Cardiac fibroblast (primary cell): Measurements from ENCODE around the gene CFHR5.

- RRBS: no CpG with 5 or more reads among the region's 3 CpGs
These were observed 2.9 kb downstream of the CFHR1 start for GRCh38 chr1:196822523-196822789.

DNA sequence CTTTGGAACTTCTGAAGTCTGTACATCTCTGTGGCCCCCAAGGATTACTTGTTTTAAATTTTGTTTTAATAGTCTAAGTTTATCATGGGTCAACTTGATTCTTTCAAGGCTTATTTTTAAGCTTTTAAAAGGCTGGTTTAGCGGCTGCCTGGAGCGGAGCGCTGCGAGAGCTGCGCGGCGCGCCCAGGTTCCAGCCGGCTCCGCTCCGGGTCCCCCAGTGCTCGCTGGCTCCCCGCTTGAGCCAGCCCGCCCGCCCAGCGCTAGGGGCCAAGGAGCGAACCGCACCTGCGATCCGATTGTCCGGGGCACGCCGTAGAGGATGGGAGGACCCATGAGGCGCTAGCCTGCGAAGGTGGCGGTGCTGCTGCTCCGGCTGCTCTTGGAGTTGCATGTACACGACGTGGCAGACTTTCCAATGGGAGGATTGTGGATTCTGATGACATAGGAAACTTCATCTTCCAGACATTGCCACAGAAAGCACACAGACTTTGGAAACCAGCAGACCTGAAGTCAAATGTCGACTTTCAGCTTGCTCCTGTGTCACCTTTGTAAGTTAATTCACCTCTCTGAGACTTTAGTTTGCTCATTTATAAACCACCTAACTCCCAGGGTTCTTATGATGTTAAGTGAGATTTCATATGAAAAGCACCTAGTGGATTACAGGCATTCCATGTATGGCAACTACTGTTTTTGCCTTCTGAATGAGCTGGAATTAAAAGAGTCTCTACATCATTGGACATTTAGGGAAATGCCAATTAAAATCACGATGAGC lies 9.8 kb upstream of the CFHR4 start:
- RRBS: 6% methylated on average over 14 of the region's 31 CpGs

GRCh38 chr1:196977077-196977778 lies at the start of gene CFHR5:
Gene CFHR5 (plus strand): TSS chr1:196977556.
- RRBS: no CpG with 5 or more reads among the region's 8 CpGs

GRCh38 chr1:197100594-197101311 lies 33.7 kb upstream of the F13B start:
- RRBS: no CpG with 5 or more reads among the region's 8 CpGs

DNA sequence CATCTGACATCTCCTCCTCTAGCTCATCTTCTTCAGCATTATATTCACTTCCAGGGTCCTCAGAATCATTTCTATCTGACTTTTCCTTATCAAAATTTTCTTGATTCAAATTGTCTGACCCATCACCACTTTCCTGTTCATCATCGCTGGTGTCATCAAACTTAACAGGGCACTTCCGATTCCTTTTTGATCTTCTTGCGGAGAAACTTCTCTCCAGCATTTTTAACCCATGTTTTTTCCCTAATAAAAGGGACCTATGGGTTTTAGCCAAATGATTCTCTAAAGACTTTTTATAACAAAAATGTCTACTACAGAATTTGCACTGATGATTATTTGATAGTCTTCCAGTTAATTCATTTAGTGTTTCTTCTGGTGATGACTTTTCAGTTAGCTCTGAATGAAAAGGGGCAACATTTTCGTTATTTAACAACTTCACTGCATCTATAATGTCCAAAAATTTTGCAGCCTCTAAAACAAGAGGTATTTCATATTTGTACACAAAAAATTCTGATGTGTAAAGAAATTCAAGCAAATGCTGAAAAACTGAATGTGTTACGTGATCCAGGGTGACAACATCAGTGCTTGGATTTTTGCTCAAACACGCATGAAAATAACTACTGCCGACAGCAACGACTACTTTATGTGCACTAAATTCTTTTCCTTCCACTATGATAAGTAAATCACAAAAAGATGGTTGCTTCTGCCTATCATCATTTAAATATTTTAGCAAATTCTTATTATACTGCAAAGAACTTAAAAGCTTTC lies 1.4 kb downstream of the ZBTB41 start:
- RRBS: no CpG with 5 or more reads among the region's 8 CpGs

DNA sequence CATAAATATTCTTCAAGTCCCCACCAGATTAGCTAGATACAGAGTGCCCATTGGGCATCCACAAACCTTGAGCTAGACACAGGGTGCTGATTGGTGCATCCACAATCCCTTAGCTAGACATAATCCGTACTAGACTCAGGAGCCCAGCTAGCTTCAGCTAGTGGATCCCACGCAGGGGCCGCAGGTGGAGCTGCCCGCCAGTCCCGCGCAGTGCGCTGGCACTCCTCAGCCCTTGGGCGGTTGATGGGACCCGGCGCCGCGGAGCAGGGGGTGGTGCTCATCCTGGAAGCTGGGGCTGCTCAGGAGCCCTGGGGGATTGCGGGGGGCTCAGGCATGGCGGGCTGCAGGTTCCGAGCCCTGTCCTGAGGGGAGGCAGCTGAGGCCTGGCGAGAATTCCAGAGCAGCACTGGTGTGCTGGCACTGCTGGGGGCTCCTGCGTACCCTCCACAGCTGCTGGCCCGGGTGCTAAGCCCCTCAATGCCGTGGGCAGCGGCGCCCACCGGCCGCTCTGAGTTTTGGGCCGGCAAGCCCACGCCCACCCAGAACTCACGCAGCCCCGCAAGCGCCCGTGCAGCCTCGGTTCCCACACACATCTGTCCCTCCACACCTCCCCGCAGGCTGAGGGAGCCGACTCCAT lies 87.2 kb downstream of the CRB1 start:
- RRBS: 98% methylated on average over 5 of the region's 32 CpGs

GRCh38 chr1:197464041-197464450 lies 196.0 kb downstream of the CRB1 start:
- RRBS: no CpG with 5 or more reads among the region's 7 CpGs

- RRBS: no CpG with 5 or more reads among the region's 6 CpGs
These were observed 154.7 kb downstream of the DENND1B start for GRCh38 chr1:197620558-197621100.

- RRBS: no CpG with 5 or more reads among the region's 3 CpGs
These were observed 85.1 kb downstream of the DENND1B start for GRCh38 chr1:197690050-197690726.

DNA sequence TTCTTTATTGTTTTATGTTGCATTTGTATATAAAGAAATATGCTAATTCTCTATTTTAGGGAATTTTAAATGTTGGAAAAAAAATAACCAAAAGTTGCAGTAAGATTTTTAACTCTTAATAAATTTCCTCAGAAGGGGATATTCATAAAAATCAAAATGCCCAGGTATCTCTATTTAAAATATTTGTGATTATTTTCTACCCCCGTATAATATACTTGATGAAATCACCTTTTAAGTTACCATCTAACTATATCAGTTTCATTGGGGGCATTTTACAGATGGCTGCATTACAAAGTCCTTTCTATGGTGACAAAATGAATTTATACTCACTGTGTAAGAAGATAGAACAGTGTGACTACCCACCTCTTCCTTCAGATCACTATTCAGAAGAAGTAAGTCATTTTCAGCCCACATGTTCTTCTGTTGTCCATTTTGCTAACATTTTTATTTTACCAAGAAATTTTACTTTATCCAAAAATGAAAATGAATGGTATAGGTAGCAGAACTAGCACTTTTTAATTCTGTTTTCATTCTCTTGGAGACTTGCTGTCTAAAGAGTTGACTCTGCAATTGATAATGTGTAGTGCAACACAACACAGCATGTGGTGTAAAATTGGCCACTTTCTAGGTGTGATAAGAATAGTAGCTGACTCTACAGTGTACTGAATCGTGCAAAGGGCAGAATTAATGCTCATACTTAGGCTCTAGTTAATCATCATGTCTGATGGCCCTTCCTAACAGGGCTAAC lies 140.2 kb downstream of the NEK7 start:
- RRBS: no CpG with 5 or more reads among the region's 2 CpGs

GRCh38 chr1:198648994-198649670 lies 10.3 kb downstream of the PTPRC start:
- RRBS: no CpG with 5 or more reads among the region's 4 CpGs

DNA sequence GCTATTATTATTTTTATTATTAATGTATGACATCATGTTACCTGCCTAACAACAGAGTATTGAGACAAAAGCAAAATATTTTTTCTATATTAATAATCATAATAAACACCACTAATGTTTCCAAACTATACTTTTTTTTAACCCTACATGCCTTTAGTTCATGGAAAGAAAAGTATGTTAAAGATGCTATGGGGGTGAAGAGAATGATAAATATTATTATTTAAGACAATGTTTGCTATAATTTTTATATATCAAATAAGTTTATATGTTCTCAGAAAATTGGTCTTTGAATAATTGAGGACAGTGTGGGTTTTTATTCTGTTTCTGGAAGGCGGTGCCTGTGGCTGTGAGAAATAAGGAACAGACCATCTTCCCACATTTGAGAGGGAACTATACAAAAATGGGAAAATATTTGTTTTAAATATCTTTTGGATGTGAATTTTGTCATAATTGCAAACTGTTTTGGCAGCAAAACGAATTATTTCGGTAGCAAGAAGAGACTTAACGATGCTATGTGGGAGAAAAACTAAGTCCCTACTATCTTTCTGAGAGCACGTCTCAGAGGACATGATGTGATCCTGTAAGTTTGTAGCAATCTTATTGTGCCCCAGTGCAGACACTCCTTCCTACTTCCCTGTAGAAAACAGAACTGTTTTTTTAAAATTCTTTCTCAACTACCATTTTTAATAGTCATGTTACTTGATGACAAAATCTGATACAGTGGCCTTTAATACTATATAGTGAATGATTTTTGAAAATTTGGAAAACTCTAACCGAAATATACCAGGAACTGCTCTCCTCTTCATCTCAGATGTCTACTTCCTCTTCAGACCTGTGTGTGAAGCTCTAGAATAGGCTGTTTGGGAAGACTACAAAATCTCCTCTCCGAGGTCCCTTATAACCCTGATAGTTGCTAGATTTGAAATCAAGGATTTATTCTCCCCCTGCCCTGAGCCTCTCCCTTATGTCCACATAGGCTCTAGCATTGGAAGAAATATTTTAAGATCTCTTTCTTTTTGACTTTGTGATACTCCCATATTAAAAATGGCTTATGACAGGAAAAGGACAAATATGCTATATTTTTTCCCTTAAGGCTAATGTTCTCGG lies 25.4 kb downstream of the PTPRC start:
- RRBS: no CpG with 5 or more reads among the region's 8 CpGs

- RRBS: no CpG with 5 or more reads among the region's 3 CpGs
These were observed 27.0 kb downstream of the PTPRC start for GRCh38 chr1:198665847-198666228.

- RRBS: no CpG with 5 or more reads among the region's 1 CpG
These were observed 29.7 kb downstream of the PTPRC start for GRCh38 chr1:198668521-198668910.

GRCh38 chr1:198935139-198935903 lies 296.5 kb downstream of the PTPRC start:
- RRBS: no CpG with 5 or more reads among the region's 10 CpGs

- RRBS: no CpG with 5 or more reads among the region's 13 CpGs
These were observed 2.2 kb downstream of the NR5A2 start for GRCh38 chr1:200029780-200030070.

DNA sequence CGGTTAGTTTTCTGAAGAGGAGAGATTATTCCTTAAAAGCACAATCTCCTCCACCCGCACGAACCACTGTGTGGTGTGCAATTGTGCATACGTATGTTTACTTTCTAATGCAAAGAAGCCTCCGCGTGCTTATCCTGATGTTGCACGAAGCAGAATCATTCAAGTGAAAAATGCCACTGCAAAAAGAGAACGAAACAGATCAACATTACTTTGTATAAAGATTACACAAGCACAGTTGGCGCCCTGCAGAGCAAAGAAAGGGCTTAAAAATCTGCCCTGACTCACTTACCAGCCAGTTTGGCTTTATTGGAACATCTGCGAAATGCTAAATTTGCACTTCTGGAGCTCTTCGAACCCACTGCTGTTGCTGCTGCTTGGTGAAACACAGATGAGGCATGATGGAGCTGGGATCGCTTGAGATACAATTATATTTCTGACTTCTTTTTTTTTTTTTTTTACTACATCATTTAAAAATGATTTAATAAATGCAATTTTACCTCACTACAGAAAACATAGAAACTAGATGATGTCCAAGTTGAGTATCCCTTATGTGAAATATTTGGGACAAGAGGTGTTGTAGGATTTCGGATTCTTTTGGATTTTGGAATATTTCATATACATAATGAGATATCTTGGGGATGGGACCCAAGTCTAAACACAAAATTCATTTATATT lies 166.6 kb downstream of the ZNF281 start:
- RRBS: no CpG with 5 or more reads among the region's 13 CpGs

GRCh38 chr1:200275405-200275965 lies 134.4 kb downstream of the ZNF281 start:
- RRBS: no CpG with 5 or more reads among the region's 8 CpGs

DNA sequence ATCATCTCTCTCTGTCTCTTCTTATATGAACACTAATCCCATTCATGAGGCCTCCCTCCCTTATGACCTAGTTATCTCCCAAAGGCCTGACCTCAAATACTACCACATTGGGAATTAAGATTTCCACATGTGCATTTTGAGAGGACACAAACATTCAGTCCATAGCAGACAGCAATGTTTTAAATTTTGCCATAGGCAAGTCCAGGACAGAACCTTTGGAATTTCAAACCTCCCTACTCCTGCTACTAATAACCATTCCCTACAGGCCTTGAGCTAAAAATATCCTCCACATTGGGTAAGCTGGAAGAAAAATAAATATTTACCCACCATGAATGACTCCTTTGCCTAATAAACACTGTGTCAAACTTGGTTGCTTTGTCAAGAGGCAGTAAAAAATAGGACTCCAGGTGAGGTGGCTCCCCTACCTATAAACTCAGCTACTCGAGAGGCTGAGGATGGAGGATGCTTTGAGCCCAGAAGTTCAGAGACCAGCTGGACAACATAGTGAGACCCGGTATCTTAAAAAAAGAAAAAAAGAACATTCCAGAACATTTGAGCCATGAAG lies 113.6 kb downstream of the ZNF281 start:
- RRBS: no CpG with 5 or more reads among the region's 2 CpGs

GRCh38 chr1:200913033-200913460 lies 18.3 kb downstream of the INAVA start:
- RRBS: no CpG with 5 or more reads among the region's 11 CpGs